AG08470 (cell line): ENCODE data around the gene PADI2.

- RRBS, result no CpG with 5 or more reads among the region's 13 CpGs
These were observed 9.7 kb downstream of the ZBTB17 start for GRCh38 chr1:15966087-15966775.

DNA sequence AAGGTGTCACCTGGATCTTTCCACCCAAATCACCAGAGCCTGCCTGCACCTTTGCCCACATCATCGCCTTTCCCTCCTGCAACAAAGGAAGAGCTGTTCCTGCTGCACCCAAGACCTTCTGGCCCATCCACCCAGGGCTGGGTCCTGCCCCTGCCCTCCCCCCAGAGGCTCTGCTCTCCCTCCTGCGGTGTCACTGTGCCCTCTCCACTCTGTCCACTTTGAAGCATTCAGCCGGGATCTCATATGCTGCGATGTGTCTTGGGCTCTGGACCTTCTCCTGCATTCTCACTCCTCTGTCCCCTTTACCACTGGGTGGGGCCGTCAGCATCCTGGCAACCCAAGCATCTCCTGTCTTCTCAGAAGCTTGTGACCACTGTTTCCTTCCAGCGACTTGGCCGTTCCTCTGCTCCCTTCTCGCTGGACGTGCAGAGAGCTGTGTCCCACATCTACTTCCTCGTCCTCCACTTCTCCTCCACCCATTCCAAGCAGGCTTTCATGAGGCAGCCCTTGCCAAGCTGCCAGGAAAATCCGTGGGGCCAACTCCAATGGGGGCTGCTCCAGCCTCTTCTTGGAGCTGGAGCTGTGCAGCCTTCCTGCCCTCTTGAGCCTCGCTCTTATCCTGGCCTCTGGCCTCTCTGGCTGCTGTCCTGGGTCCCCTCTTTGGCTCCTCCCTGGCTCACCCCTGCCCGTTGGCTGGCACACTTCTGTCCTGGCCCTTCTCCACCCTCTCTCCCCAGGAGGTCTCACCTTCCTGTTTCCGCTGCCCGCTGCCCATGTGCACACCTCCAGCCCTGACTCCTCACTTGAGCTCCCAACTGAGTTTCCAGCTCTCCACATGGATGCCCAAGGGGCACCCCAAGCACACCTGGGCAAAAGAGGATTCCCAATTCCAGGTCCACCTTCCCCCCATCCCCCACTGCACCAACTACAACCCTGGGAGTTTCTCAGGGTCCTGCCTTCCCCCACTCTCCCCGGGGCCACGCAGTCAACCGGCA, 8.8 kb downstream of the FAM131C start:
- RRBS, result no CpG with 5 or more reads among the region's 18 CpGs

DNA sequence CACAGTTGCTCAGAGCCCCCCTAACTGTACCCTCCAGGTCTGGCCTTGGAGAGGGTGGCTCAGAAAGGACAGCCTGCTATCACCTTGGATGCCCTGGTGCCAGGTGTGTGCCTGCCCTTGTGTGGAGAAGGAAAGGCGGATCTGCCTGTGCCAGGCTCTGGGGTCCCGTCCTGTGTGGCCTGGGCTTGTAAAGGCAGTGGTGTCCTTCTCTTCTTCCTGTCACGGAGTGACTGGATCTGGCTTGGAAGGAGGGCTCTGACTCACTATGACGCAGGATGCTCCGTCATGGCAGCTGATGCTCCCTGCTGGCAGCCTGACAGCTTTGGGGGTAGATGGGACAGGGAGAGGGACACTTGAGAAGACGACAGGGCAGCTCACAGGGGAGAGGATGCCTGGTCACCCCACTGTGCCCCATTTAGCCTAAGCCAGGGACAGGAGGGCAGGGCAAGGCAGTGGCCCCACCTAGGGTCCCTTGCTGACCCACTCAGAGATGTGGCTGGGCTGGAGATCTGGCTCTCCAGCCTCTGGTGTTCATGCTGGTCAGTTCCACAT, 2.6 kb upstream of the FAM131C start:
- RRBS, result no CpG with 5 or more reads among the region's 6 CpGs

DNA sequence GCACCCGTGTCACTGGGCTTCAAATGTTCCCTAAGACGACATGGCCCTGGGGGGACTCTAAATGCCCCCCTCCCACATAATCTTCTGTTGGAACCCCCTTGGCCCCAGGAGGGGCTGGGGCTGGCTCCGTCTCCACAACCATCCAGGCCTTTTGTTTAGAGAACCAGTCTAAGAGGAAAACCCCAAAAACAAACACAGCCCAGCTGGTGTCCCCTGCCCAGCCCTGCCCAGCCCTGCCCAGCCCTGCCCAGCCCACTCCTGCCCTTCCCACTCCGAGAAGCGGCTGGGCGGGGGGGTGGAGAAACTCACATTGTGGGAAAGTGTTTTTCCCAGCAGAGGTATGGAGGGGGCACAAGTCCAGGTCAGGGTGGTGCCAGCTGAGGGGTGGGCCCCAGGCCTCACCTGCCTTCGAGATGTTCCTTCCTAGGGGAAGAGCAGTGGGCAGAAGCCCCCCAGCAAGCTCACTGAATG, 10.0 kb upstream of the FAM131C start:
- RRBS, result no CpG with 5 or more reads among the region's 7 CpGs

- RRBS, result no CpG with 5 or more reads among the region's 11 CpGs
These were observed 24.5 kb upstream of the EPHA2 start for GRCh38 chr1:16180332-16180830.

DNA sequence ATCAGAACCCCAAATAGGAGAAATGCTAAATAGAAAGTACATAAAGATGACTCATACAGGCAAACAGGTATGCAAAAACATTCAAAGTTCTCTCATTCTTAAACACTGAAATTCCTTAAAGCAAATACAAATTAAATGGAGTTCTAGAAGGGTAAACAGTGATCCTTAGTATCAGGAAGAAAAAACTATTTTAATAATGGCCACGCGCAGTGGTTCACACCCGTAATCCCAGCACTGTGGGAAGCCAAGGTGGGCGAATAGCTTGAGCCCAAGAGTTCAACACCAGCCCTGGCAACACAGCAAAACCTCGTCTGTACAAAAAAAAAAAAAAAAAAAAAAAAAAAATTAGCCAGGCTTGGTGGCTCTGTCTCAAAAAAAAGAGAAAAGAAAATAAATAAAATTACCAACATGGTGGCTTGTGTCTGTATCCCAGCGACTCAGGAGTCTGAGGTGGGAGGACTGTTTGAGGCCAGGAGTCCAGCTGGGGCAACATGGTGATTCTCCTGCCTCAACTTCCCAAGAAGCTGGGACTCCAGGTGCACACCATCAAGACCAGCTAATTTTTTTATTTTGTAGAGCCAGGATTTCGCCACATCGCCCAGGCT, 17.4 kb downstream of the FBXO42 start:
- RRBS, result no CpG with 5 or more reads among the region's 8 CpGs

DNA sequence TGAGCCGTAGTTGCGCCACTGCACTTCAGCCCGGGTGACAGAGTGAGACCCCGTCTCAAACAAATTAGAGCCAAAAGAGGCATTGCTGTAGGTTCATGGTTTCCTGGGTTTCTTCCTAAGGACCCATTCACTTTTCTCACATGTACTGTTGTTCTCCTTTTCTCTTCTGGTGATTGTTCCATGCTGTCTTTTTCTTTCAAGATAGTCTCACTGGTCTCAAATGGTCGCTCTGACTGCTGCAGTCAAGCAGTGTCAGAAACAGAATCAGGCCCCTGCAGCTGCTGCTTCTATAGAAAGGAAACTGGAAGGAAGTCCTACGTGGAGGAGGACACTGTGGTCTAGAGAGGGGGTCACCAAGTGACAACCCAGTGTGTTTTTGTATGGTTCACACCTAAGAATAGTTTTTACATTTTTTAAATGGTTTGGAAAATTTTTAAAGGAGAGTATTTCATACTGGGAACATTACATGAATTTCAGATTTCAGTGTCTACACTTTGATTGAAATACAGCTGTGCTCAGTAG, 2.4 kb downstream of the NECAP2 start:
- RRBS, result no CpG with 5 or more reads among the region's 6 CpGs

- RRBS, result 46% methylated on average over 1 of the region's 32 CpGs
These were observed 79.9 kb downstream of the NECAP2 start for GRCh38 chr1:16520331-16520972.

- RRBS, result no CpG with 5 or more reads among the region's 1 CpG
These were observed 167.5 kb downstream of the NECAP2 start for GRCh38 chr1:16608066-16608455.

- RRBS, result no CpG with 5 or more reads among the region's 1 CpG
These were observed 186.4 kb upstream of the CROCC start for GRCh38 chr1:16735420-16735619.

DNA sequence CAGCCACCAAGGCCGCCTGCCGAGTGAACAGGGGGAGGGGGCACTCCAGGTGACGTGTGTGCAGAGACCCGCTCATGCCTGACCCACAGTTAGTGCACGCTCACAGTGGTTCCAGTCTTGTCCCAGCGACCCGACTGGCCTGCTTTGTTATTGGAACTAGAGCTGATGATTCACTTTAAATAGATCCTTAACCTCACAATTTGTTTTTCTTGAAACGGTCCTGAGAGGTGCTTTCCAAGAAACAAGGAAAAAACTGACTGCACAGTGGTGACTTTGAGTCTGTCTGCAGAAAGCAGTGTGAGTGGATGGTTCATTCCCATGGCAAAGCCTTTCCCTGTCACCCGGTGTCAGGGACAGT, 149.0 kb upstream of the CROCC start:
- RRBS, result no CpG with 5 or more reads among the region's 9 CpGs

- RRBS, result no CpG with 5 or more reads among the region's 15 CpGs
These were observed 61.7 kb upstream of the CROCC start for GRCh38 chr1:16859962-16860448.

DNA sequence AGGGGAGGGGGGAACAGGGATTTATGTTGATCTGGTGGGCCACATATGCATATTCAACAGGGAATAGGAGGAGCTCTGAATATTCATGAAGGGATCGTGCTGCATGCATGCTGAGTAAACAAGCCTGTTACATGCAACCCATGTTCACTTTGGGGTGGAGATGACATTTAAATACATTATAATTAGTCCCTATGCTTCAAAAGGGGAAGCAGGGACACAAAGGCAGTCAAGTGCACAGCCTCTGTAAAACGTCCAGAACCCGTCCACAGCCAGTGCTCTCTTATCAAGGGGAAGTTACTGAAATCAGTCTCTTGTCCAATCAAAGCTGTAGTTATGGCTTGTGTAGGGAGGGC, 54.8 kb upstream of the CROCC start:
- RRBS, result no CpG with 5 or more reads among the region's 3 CpGs

DNA sequence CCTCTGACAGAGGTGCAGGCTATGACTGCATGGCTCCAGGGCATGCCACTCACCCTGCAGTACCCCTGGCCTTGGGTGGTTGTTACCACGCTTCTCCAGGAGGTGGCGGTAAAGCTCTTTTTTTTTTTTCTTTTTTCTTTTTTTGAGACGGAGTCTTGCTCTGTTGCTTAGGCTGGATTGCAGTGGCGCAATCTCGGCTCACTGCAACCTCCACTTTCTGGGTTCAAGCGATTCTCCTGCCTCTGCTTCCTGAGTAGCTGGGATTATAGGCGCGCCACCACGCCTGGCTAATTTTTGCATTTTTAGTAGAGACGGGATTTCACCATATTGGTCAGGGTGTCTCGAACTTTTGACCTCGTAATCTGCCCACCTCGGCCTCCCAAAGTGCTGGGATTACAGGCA, 28.7 kb downstream of the MFAP2 start:
- RRBS, result no CpG with 5 or more reads among the region's 13 CpGs

GRCh38 chr1:16953116-16953497, 27.3 kb downstream of the MFAP2 start:
- RRBS, result 90% methylated on average over 4 of the region's 13 CpGs

- RRBS, result 0% methylated on average over 3 of the region's 11 CpGs
These were observed 664 bp downstream of the SDHB start for GRCh38 chr1:17053132-17053604.

- RRBS, result 23% methylated on average over 13 of the region's 65 CpGs
These were observed at the start of gene PADI2 for GRCh38 chr1:17119236-17120217. PADI2 (minus strand) TSS chr1:17119451.

- RRBS, result no CpG with 5 or more reads among the region's 6 CpGs
These were observed 16.2 kb upstream of the PADI6 start for GRCh38 chr1:17355801-17356222.

GRCh38 chr1:17525919-17526623, 13.4 kb upstream of the ARHGEF10L start:
- RRBS, result no CpG with 5 or more reads among the region's 2 CpGs

DNA sequence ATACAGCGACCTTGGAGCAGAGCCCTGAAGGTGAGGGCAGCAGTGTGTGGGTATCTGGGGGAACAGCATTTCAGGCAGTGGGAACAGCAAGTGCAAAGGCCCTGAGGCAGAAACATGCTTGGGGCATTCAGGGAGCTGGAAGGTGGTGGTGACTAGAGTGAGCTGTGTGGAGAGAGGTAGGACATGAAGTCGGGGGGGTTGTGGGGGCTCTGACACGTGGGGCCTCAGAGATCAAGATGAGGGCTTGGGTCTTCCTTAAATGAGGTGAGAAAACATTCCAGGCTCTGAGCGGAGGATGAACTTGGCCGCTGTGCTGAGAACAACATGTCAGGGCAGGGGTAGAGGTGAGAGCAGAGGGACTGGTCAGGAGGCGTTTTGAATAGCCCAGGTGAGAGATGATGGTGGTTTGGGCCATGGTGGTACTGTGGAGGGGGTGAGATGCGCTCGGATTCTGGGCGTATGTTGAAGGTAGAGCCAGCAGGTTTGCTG, 30.9 kb downstream of the ARHGEF10L start:
- RRBS, result no CpG with 5 or more reads among the region's 9 CpGs